Non-pigmented ciliary epithelial cell (primary cell): Measurements from ENCODE around the genes ANGPTL1, TDRD5 and FAM163A.

GRCh38 chr1:177209486-177209798 lies 38.7 kb downstream of the BRINP2 start:
- RRBS: no CpG with 5 or more reads among the region's 3 CpGs

- RRBS: no CpG with 5 or more reads among the region's 7 CpGs
These were observed 37.9 kb upstream of the RASAL2 start for GRCh38 chr1:178055935-178056494.

DNA sequence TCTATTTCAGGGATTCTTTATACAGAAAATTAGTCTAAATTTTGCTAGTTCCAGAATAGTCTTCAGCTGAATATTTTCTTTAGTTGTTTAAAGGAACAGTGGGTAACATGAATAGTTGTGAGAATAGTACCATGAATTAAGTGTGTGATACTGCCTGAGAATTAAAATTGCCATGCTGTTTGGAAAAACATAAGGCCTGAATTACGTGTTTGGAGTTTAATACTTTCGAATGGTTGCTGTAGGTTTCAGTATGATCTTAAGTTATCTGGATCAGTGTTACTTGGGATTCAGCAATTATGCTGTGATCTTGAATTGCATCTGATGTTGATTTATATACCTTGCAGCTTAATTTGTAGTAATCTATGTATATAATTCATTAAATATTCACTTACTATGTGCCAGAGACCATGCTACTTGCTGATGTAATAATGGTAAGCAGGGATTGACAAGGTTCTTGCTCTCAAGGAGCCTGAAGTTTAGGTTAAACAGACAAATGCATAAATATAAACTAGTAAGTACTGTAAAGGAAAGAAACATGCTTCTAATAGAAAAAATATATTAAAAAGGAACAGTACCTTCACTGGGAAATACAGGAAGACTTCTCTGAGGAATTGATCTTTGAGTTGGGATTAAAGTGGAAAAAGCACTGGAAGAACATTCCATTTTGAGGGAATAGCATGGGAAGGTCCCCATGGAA lies 83.2 kb downstream of the RASAL2 start:
- RRBS: no CpG with 5 or more reads among the region's 2 CpGs

- RRBS: no CpG with 5 or more reads among the region's 18 CpGs
These were observed 176.4 kb downstream of the CLEC20A start for GRCh38 chr1:178320434-178320698.

DNA sequence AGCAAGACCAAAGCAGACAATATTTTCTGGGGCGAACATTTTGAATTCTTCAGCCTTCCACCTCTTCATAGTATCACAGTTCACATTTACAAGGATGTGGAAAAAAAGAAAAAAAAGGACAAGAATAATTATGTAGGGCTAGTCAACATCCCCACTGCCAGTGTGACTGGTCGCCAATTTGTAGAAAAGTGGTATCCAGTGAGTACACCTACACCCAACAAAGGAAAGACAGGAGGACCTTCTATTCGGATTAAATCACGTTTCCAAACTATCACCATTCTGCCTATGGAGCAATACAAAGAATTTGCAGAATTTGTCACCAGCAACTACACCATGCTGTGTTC lies 54.0 kb downstream of the CLEC20A start:
- RRBS: no CpG with 5 or more reads among the region's 4 CpGs

DNA sequence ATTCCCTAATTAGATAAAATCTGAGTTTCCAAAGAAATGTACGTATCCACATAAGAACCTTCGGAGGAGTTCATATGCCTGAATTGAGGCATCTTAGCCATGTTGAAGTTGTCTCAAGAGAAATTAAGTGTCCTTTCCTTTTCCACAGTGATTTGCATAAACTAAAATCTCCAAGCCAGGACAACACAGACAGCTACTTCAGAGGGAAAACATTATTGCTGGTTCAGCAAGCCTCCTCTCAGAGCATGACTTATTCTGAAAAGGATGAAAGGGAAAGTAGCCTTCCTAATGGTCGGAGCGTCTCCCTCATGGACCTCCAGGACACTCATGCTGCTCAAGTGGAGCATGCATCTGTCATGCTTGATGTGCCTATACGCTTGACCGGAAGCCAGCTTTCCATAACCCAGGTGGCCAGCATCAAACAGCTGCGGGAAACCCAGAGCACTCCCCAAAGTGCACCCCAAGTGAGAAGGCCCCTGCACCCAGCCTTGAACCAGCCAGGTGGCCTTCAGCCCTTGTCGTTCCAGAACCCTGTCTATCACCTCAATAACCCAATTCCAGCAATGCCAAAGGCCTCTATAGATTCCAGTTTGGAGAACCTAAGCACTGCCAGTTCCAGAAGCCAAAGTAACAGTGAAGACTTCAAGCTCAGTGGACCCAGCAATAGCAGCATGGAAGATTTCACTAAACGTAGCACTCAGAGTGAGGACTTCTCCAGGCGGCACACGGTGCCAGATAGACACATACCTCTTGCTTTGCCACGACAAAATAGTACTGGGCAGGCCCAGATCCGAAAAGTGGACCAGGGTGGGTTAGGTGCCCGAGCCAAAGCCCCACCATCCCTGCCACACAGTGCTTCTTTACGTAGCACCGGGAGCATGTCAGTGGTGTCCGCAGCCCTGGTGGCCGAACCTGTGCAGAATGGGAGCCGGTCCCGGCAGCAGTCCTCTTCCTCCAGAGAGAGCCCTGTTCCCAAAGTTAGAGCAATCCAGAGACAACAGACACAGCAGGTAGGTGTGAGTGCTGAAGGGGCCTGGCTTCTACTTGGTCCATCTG lies 38.9 kb downstream of the CLEC20A start:
- RRBS: 99% methylated on average over 4 of the region's 20 CpGs

DNA sequence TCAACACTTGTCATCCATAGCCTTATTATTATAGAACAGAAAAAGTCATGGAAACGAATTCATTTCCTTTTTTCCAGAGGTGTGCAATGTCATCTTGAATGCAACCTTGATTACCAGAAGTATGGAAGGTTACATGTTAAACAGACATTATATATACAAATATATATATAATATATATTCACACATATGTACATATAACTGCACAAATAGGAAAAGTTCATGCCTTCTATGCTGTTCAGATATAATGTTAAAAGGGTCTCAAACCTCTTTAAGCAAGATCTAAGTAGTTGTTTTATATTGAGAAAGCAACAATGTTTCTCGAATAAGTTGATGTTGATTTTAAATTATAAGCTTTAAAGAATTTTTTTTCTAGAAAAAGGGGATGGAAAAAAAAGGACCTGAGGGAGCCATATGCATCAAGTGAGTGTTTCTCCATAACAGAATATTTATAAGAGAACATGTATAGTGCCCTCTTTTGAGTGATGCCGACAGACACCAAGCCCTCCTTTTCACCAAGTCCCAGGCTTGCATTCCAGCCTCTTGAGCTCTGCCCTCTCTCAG lies 22.2 kb downstream of the CLEC20A start:
- RRBS: no CpG with 5 or more reads among the region's 3 CpGs

- RRBS: no CpG with 5 or more reads among the region's 5 CpGs
These were observed 17.1 kb downstream of the TEX35 start for GRCh38 chr1:178529794-178530606.

- RRBS: no CpG with 5 or more reads among the region's 2 CpGs
These were observed 63.0 kb downstream of the TEX35 start for GRCh38 chr1:178575830-178576378.

- RRBS: no CpG with 5 or more reads among the region's 3 CpGs
These were observed 96.0 kb downstream of the TEX35 start for GRCh38 chr1:178608835-178609388.

DNA sequence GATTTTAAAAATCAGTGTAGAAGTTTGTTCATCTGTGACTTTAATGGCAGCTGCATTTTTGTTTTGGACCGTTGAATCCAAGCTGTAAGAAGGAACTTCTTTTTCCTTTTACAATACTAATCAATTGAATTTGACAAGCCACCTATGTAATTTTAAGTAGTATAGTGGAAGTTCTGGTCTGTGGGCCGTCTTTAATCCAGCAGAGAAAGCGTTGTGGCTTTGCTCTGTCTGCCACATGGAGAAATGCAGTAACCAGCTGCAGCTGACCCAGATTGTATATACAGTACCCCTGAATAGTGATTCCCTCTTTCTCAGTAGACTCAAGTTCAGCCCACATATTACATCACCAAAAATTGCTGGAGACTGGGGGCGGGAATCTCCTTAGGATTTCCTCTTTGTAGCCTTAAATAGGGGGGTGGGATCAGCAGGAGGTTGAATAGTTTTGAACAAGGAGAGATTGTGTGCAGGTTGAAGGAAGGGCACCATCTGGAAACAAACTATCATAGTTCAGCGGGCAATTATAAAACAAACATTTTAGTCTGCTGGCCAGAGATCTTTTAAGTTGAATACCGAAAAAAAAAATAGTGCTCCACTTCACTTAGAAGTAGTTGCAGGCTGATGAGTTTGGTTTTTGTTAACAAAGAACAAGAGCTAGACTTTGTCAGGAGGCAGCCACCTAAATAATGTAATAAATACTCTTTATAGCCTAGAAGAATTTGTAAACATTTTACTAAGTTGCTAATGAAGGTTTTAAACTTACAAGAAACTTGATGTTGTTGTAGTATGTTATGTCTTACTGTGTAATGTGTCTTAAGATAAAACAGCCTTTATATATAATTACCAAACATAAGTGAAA lies at the start of gene ANGPTL1:
ANGPTL1 (minus strand) TSS at position 285 of the 856 bp plus-strand sequence.
- RRBS: no CpG with 5 or more reads among the region's 6 CpGs

GRCh38 chr1:178929051-178929546 lies 58.2 kb upstream of the ANGPTL1 start:
- RRBS: no CpG with 5 or more reads among the region's 1 CpG

- RRBS: no CpG with 5 or more reads among the region's 1 CpG
These were observed 60.1 kb downstream of the TOR3A start for GRCh38 chr1:179141898-179142440.

- RRBS: 3% methylated on average over 12 of the region's 74 CpGs
These were observed at the start of gene TDRD5 for GRCh38 chr1:179591504-179592432. Gene TDRD5 (plus strand): TSS chr1:179591832.

GRCh38 chr1:179742634-179743025 lies 461 bp upstream of the FAM163A start:
- RRBS: 4% methylated on average over 5 of the region's 18 CpGs

DNA sequence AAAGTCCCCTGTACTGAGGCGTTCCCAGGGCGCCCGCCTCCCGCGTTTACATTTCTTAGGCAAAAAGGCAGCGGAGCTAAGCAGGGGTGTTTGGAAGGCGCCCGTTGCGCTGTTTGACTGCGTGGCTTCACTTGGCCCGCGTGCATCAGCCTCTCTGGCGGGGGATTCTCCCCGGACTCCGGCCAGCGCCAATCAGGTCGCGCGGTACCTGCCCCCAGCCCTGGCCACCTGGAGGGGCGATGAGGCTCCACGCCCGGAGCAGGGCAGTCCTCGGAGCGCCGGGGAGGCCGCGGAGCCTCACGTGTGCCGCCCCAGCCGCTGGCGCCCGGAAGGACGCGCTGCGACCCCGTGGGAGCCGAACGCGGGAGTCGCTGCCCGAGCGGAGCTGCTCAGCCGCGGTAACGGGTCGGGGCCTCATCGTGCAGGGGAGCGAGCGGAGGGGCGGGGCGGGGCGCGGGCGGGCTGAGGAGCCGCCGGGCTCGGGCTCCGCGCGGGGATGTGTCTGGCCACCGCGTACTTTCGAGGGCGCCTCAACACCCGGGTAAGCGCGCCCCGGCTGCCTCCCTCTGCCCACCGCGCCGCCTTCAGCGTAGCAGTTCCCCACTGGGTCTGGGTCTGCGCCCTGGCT lies at the start of gene FAM163A:
FAM163A (plus strand) TSS at position 266 of the 628 bp plus-strand sequence.
- RRBS: 2% methylated on average over 26 of the region's 73 CpGs

DNA sequence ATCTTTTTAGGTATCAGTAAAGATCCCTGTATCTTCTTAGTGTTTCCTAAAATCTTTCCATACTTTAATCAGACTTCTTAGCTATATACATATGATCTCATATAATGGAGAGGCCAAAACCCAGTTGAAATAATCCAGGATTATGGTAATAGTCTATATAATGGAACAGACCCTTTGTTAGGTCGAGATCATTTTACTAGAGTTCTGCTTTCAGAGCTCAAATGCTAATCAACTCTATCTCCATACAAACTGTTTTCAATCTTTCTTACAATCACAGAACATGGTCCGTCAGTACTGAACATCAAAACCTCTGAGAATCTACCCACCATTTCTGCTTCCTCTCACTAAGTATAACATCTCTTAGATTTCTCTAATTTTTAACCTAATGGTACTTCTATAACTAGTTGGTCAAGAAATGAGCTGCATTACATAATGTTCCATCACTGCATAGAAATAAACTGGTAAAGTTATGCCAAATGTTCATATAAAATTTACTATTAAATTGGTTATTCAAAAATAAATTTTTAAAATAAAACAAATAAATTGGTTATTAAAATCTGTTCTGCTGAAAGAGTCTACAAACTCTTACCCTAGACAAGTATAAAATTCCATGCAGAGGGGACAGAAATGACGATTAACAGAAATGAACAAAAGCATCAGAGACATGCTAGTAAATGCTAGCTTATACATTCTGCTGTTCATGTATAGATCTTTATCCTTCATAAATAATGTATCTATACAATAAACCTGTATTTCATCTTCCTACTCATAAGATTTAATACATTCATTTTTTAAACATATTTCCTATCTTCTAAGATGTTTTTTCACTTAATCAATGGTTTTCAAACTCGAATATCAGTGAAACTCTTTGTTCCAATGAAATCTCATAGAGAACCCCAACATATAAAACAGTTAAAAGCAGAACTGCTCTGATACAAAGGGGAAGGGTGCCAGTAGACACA lies 33.0 kb downstream of the TOR1AIP2 start:
- RRBS: no CpG with 5 or more reads among the region's 4 CpGs

DNA sequence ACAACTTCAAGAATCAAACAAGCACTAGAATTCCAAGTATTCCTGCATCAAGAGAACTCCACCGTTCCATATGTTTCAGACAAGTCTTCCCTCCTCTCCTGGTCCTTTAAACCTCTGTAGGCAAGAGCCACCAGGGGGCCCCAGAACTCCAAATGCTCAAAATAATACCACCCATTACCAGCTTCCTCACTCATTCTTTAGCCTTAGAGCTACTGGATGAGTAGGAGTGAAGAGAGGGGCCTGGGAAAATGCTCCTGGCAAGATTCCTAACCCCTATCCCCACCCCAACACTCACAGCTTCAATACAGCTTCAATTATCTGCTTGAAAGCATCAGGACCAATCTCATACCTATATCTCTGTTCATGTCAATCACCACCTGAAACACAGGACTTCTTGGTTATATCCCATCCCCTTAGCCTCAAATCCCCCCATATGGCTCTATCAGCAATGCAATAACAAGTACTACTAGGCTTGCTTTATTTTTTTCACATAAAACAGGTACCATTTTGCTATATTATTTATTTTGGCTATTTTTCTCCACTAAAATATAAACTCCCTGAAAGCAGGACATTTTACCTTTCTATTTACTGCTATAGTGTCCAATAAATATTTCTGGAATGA lies 9.7 kb downstream of the TOR1AIP2 start:
- RRBS: no CpG with 5 or more reads among the region's 1 CpG

DNA sequence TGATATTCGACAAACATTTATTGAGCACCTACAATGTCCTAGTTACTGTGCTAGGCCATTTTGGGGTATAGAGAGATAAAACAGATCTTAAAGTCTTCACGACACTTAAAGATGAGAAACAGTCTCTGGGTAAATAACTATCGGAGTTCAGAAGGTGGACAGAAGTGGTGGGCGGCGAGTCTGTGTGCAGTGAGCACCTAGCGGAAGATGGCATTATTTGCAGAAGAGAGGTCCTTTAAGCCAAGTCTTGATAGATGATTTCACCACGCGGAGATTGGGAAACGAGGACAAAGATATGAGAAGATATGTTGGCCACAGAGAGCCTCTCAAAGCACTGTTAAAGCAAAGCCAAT lies 754 bp upstream of the CEP350 start:
- RRBS: no CpG with 5 or more reads among the region's 9 CpGs